ENCODE measurements around the gene FOXF2.

- PRO-cap, result no peak
- RAMPAGE, long total RNA, 5 experiments, result no peak in any of the 5 experiments
- RRBS, result no CpG with 5 or more reads among the region's 14 CpGs
Observed at GRCh38 chr6:317598-318176, 25.4 kb downstream of the DUSP22 start.

GRCh38 chr6:408533-408969 is 17.0 kb downstream of the IRF4 start:
- PRO-cap, result no peak
- RAMPAGE, long total RNA, 5 experiments, result no peak in any of the 5 experiments
- RRBS, result no CpG with 5 or more reads among the region's 7 CpGs

DNA sequence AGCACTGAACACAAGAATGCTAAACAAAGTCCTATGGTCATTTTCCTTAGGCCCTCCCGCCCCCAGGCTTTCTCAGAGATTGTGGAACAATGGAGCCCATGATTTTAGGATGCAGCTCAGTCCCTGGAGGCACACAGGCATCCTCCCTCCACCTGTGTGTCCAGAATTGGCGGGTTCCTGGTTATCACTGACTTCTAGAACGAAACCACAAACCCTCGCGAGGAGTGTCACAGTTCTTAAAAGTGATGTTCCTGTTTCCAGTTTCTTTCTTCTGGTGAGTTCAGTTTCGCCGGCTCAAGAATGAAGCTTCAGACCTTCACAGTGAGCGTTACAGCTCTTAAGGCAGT is 43.0 kb downstream of the IRF4 start:
- PRO-cap, result no peak
- RAMPAGE, long total RNA, 5 experiments, result no peak in any of the 5 experiments
- RRBS, result no CpG with 5 or more reads among the region's 8 CpGs

- PRO-cap, result no peak
- RAMPAGE, long total RNA, 5 experiments, result no peak in any of the 5 experiments
- RRBS, result 63% methylated on average over 1 of the region's 12 CpGs
Observed at GRCh38 chr6:444853-445290, 53.3 kb downstream of the IRF4 start.

- PRO-cap, result unidirectional peak, plus-strand start at chr6:707821
- RAMPAGE, long total RNA, 5 experiments, result no peak in any of the 5 experiments
- RRBS, result no CpG with 5 or more reads among the region's 7 CpGs
Observed at GRCh38 chr6:707508-708105, 14.7 kb upstream of the EXOC2 start.

- PRO-cap, result no peak
- RAMPAGE, long total RNA, 5 experiments, result no peak in any of the 5 experiments
- RRBS, result no CpG with 5 or more reads among the region's 10 CpGs
Observed at GRCh38 chr6:1035294-1035772, 276.6 kb upstream of the FOXQ1 start.

DNA sequence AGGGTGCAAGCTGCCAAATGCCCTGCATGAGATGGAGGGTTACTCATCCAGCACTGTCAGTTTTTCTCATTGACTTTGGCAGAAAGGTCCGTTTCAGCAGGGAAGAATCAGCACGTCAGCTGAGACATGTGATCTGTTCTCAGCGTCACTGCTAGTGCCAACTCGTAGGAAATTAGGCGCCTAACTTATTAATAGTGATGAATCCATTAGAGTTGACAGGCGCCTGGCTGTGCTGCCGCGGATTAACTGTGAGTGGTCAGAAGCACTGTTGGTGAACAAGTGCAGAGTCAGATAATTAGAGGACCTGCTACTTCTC is 175.5 kb upstream of the FOXQ1 start:
- PRO-cap, result no peak
- RAMPAGE, long total RNA, 5 experiments, result no peak in any of the 5 experiments
- RRBS, result no CpG with 5 or more reads among the region's 8 CpGs

- PRO-cap, result no peak
- RAMPAGE, long total RNA, 5 experiments, result no peak in any of the 5 experiments
- RRBS, result no CpG with 5 or more reads among the region's 3 CpGs
Observed at GRCh38 chr6:1228485-1228737, 83.5 kb upstream of the FOXQ1 start.

- PRO-cap, result no peak
- RAMPAGE, long total RNA, 5 experiments, result no peak in any of the 5 experiments
- RRBS, result no CpG with 5 or more reads among the region's 16 CpGs
Observed at GRCh38 chr6:1335329-1336221, 23.7 kb downstream of the FOXQ1 start.

DNA sequence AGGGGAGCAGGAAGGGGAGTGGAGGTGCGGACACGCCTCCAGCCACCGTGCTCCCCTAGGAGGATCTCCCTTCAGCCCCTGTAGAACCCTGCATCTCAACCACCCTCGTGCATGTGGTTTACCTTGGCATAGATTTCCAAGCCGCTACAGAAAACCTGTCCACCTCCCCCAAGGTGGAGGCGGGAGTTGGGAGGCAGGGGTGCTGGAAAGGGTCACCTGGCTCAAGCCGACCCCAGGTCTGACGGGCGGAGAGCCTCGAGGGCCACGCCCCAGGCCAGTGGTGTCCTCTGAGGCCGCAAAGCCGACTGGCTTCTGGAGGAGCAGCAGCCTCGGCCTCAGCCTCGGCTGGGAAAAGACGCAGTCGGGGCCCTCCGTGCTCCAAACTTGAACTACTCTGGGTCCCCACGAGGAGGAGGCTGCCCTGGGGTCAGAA is 6.4 kb upstream of the FOXF2 start:
- PRO-cap, result unidirectional peak, plus-strand start at position 298 of the sequence
- RAMPAGE, long total RNA, 5 experiments, result no peak in any of the 5 experiments
- RRBS, result no CpG with 5 or more reads among the region's 19 CpGs

GRCh38 chr6:1388693-1389887 is at the start of gene FOXF2:
FOXF2 (plus strand) TSS chr6:1389576.
- PRO-cap, result bidirectional peak, plus-strand start at chr6:1389152, minus-strand start at chr6:1389168; bidirectional peak, plus-strand start at chr6:1389576, minus-strand start at chr6:1389461; bidirectional peak, plus-strand start at chr6:1389771, minus-strand start at chr6:1389678
- RAMPAGE, long total RNA, 5 experiments, result start-site peak on the plus strand in 3 of 5 experiments, at chr6:1389046-1389281 at its widest, 7 to 19 reads per replicate; start-site peak on the minus strand in 1 of 5 experiments, at chr6:1389119-1389168 at its widest, 5 reads per replicate
- RRBS, result 3% methylated on average over 57 of the region's 103 CpGs

DNA sequence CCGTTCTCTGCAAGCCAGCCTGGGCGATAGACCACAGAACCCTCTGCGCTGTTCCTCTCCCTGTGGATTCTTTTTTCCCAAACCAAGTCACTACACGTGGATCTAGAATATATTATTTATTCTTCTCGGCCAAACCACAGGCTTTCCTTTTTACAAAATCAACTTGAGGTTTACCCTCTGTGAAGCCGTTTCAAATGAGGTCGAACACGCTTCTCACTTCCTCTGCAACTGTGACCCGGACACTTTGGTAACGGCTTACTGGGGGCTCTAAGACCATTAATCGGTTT is 55.2 kb upstream of the FOXC1 start:
- PRO-cap, result no peak
- RAMPAGE, long total RNA, 5 experiments, result no peak in any of the 5 experiments
- RRBS, result 22% methylated on average over 2 of the region's 11 CpGs

DNA sequence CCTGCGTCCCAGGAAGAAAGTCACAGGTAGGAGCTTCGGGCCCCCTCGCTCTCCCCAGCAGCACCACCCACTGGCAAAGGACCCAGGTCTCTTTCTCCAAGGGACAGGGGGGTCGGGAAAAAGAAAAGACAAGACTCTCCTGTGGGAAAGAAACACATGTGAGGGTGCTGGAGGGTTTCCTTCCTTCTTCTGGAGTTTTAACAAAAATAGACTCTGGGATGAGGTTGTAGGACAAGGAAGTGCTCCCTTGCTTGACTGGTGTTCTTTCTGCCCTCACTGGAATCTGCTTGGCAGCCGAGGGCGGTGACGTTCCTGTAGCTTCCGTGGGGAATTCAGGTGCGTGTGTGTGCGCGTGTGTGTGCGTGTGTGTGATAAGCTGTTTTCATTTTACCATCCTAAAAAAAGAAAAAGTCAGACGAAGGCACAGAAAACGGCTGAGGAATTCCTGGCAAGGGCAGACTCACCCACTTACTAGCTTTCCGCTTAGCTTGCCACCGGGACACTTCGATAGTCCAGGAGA is 16.2 kb upstream of the FOXC1 start:
- PRO-cap, result no peak
- RAMPAGE, long total RNA, 5 experiments, result no peak in any of the 5 experiments
- RRBS, result 71% methylated on average over 2 of the region's 17 CpGs

GRCh38 chr6:1601405-1601857 is 8.3 kb upstream of the FOXC1 start:
- PRO-cap, result no peak
- RAMPAGE, long total RNA, 5 experiments, result no peak in any of the 5 experiments
- RRBS, result 18% methylated on average over 31 of the region's 43 CpGs

DNA sequence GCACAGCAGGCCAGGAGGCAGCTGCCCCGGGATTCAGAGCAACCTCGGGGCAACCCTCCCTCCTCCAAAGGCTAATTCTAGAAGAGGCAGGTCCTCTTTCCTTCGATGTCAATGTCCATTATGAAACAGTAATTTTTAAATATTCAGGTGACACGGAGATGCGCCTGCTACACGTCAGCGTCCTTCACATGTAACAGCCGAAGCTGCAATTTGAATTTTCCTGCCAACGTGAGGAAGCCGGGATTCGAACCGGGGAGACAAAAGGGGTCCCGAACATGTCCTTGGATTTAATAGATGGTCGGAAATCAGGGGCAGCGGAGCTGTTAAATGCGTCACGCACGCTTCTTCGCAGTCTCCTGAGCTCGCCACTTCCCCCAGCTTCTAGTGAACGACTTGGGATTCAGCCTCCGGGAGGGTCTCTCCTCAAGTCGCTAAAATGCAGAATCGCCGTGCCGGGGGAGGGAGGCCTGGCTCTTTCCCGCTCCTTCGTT is 1.5 kb upstream of the FOXC1 start:
- PRO-cap, result no peak
- RAMPAGE, long total RNA, 5 experiments, result no peak in any of the 5 experiments
- RRBS, result 22% methylated on average over 5 of the region's 28 CpGs

DNA sequence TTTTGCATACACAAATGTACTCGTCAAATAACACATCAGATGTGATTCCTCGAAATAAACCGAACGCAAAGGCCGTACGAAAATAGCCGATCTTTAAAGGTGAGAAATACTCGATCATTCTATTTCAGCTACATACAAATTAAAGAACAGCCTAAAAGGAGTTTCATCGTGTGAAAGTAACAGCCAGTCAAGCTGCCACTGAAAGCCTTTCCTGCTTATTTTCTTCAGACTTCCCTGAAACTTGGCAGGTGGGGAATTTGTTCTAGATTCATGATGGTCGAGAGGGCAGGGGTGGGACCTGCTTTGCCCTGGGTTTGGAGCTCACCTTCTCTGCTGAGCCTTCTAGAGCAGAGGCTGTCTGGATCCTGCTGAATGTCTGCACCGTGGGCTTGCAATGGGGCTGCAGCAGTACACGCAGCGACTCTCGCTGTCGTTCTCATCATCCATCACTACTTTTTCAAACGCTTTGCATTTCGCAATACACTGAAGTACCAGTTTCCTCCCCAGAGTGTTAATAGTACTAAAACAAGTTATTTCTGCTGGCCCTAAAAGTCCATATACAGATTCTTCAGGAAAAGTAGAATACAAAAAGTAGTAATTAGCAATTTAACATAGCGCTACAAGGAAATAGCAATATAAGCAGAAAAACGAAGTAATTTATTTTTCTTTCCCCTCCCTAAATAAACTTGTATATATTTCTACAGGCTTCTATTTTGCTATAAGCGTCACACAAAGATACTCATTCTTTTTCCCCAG is 16.3 kb downstream of the FOXC1 start:
- PRO-cap, result no peak
- RAMPAGE, long total RNA, 5 experiments, result start-site peak on the minus strand in 1 of 5 experiments, centred at position 520 of the sequence, 5 reads per replicate
- RRBS, result no CpG with 5 or more reads among the region's 20 CpGs

DNA sequence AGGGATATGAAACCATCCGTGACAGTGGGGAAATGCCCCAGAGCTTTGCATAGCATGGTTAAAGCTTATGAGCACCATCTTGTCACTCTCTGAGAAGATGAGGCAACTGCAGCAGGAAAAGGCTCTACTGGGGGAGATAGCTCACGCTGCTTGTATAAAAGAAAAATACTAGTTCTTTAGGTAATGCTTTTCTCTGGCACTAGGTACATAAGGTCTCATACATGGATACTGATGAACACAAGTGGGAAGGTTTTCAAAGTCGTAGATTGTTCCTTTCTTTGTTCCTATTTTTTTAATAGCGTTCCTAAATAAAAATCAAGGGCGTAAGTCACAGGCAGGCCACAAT is 259.3 kb downstream of the FOXC1 start:
- PRO-cap, result no peak
- RAMPAGE, long total RNA, 5 experiments, result no peak in any of the 5 experiments
- RRBS, result no CpG with 5 or more reads among the region's 5 CpGs

- PRO-cap, result no peak
- RAMPAGE, long total RNA, 5 experiments, result no peak in any of the 5 experiments
- RRBS, result no CpG with 5 or more reads among the region's 6 CpGs
Observed at GRCh38 chr6:2369962-2370442, 124.6 kb upstream of the GMDS start.

- PRO-cap, result no peak
- RAMPAGE, long total RNA, 5 experiments, result no peak in any of the 5 experiments
- RRBS, result no CpG with 5 or more reads among the region's 12 CpGs
Observed at GRCh38 chr6:2622644-2623165, 128.0 kb downstream of the MYLK4 start.

DNA sequence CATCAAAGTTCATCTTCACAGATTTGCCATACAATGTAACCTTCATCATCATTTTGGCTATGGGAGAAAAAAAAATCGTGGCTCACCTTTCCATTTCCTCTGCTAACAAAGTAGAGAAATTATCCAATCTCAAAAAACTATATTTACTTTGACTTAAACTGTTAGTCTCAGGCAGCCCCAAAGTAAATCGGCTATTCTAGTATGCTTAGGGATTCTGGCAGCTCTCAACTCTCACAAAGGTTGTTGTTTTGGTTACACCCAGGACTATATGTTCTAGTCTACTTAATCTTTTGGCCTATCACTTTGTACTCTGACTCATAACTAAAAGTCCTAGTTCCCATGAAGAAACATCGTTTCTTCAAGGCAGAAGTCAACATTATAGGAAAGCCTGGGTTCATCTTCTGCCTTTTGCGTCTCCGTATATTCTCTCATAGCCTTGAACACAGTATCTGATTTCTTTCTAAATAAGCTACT is 42.3 kb downstream of the MYLK4 start:
- PRO-cap, result no peak
- RAMPAGE, long total RNA, 5 experiments, result no peak in any of the 5 experiments
- RRBS, result no CpG with 5 or more reads among the region's 5 CpGs